Epidermal melanocyte (primary cell): ENCODE results near the gene OCM.

GRCh38 chr7:5425523-5426215, 2.0 kb upstream of the TNRC18 start:
- RRBS, result 1% methylated on average over 12 of the region's 38 CpGs

DNA sequence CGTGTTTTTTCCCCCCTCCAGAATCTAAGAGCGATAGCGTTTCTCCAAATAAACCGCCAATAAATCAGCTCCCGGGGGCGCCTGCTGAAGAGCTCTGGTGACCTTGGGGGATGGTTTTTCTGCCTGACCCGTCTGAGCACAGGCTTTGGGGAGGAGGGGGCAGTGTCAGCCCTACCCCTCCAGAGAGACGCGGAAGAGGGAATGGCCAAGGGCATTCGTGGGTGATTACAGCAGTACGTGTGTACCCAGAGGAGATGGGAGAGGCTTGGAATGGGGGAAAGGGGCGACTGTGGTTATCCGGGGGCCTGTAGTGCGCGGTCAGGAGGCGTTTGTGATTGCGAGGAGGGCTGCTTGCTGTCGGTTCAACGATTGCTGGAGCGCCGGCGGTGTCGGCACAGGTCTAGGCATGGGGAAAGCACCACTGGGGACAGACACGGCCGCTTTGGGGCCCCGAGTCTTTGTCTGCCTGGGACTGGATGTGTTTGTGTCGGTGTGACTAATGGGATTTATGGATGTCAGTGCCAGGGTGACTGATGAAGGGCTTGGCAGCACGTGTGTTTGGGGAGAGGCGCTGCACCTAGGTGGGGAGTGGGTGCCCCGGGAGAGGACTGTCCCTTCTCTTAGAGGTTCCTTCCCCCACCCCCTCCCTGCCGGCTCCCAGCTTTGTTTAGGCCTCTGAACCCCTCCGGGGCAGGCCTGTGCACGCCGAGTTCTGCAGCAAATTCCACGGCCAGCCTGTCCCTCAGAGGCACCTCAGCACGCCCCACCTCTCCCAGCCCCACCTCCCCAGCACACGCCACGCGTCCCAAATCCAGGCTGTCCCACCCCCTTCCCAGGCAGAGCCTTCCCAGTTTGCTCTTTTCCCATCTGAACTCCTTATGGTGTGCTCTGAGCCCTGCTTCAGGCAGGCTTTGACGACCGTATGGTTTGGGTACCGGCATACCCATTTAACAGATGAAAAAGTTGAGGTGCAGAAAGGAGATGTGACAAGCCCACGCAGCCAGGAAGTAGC, 6.2 kb upstream of the TNRC18 start:
- RRBS, result 36% methylated on average over 11 of the region's 43 CpGs

DNA sequence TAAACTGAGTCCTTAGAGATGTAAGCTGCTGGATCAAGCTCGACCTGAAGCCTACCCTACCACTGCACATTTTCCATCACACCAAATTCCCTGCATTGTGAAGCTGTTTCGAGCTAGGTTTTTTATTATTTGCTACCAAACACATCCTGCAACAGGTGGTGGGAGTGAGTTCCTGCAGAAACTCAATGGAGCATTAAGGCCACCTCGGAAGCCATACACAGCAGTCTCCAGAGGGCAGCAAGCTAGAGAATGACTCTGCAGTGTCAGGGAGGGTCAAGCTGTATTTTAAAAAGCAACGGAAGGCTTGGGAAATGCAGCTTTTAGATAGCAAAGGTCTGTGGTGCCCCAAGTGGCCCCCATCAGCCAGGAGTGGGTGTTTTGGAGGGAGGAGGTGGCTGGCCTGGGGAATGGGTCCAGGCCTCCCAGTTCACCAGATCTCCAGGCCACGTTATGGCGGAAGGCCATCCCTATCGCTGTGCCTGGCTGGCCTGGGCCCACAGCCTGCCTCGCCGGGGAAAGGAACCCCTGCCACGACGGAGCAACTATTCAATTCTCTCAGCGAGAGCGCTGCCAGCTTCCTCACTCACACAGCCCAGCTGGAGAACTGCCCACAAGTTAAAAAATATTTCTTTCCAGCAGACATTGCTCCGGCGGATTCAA, 33.9 kb upstream of the TNRC18 start:
- RRBS, result no CpG with 5 or more reads among the region's 15 CpGs

DNA sequence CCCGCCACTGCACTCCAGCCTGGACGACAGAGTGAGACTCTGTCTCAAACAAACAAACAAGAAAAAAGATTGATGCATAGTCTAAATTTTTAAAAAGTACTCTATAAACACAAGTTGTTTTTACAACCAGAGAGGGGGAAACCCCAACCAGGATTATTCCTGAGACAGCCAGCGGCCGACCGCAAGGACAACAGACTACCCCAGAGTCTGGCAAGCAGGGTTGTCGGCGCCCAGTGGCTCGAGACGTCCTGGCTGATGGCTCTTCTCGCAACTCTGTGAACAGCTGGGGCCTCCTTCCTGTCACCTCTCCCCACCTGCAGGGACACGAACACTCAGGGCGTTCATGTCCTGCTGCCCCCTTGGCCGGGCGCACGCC, 23.7 kb downstream of the FBXL18 start:
- RRBS, result no CpG with 5 or more reads among the region's 15 CpGs

GRCh38 chr7:5532414-5533339, 2.3 kb upstream of the ACTB start:
- RRBS, result no CpG with 5 or more reads among the region's 23 CpGs

- RRBS, result no CpG with 5 or more reads among the region's 12 CpGs
These were observed 28.3 kb upstream of the ACTB start for GRCh38 chr7:5558587-5559310.

GRCh38 chr7:5629970-5630448, 37.4 kb downstream of the FSCN1 start:
- RRBS, result no CpG with 5 or more reads among the region's 6 CpGs

- RRBS, result no CpG with 5 or more reads among the region's 18 CpGs
These were observed 89.3 kb downstream of the RNF216 start for GRCh38 chr7:5691885-5692872.

- RRBS, result no CpG with 5 or more reads among the region's 14 CpGs
These were observed 12.9 kb upstream of the RNF216 start for GRCh38 chr7:5794344-5794783.

GRCh38 chr7:5834321-5834863, 46.2 kb upstream of the OCM start:
- RRBS, result no CpG with 5 or more reads among the region's 11 CpGs

DNA sequence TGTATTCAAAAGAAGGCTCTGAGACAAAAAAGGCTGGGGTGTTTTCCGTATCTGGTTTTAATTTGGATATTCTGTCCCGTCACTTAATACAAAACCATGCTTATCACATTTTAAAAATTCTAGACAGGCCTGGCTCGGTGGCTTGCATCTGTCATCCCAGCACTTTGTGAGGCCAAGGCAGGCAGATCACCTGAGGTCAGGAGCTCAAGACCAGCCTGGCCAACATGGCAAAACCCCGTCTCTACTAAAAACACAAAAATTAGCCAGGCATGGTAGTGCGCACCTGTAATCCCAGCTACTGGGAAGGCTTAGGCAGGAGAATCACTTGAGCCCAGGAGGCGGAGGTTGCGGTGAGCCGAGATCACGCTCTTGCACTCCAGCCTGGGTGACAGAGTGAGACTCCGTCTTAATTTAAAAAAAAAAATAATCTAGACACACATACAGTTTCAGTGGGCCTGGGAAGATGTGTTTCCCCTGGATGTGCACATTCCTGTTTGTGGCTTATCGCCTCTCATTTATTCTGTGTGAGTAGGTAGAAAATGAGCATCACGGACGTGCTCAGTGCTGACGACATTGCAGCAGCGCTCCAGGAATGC, at the start of gene OCM:
Gene OCM (plus strand): TSS at position 448 of the 596 bp plus-strand sequence.
- RRBS, result no CpG with 5 or more reads among the region's 15 CpGs

DNA sequence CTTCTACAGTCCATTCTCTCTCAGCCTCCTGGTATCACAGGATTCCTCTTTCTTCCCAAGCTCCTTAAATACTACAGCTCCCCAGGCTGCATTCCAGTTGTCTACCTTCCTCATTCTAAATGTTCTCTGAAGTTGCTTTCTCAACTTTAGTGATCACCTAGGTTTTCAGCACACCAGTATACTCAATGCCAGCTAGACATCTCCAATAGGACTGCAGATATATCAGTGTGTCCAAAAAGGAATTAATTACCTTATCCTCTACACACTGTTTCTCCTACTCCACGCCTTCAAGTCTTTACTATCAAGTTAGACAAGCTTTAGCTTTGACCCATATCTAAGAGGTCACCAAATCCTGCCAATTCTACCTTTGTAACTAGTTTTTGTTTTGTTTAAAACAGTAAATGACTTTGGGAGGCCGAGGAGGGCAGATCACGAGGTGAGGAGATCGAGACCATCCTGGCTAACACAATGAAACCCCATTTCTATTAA, 39.4 kb downstream of the CYTH3 start:
- RRBS, result no CpG with 5 or more reads among the region's 4 CpGs

- RRBS, result 5% methylated on average over 15 of the region's 53 CpGs
These were observed 788 bp downstream of the CYTH3 start for GRCh38 chr7:6271438-6272233.

DNA sequence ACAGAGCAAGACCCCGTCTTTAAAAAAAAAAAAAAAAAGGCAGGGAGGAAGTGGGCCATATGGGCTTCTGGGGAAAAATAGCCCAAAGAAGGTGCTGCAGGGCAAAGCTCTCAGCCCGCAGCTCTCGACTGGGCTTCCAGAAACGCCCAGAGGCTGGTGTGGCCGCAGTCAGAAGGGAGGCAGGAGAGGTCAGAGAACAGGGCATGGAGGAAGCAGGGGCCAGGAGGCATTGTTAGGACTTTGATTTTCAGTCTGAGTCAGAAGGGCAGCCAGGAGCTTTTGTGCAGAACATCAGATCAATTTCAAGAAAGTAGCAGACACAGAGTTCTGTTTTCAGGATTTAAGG, 35.3 kb upstream of the CYTH3 start:
- RRBS, result no CpG with 5 or more reads among the region's 5 CpGs

- RRBS, result no CpG with 5 or more reads among the region's 8 CpGs
These were observed 7.0 kb downstream of the KDELR2 start for GRCh38 chr7:6476608-6477631.

DNA sequence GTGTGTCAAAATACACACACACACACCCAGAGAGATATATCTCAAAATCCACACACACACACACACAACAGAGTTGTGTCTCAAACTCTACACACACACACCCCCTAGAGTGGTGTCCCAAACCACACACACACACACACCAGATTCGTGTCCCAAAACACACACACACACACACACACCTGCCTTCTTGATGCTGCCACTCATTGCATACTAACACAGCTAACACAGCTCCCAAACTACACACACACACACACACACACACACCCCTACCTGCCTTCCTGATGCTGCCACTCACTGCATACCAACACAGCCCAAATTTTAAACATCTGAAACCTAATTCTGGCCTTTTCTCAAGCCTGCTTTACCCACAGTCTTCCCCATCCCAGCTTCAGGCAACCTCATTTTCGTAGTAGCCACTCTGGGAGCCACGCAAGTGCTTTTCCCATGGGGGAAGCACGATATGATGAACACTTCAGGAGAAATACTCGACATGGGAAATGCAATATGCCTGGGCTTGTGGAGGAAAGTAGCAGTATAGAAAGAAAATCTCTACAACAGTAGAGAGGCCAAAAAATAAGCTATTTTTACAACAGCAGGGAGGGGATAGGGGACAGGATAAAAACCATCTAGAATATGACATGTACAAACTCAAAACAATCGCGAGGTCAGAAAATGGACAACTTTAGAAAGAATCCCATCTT, 3.8 kb downstream of the ZNF12 start:
- RRBS, result no CpG with 5 or more reads among the region's 7 CpGs

DNA sequence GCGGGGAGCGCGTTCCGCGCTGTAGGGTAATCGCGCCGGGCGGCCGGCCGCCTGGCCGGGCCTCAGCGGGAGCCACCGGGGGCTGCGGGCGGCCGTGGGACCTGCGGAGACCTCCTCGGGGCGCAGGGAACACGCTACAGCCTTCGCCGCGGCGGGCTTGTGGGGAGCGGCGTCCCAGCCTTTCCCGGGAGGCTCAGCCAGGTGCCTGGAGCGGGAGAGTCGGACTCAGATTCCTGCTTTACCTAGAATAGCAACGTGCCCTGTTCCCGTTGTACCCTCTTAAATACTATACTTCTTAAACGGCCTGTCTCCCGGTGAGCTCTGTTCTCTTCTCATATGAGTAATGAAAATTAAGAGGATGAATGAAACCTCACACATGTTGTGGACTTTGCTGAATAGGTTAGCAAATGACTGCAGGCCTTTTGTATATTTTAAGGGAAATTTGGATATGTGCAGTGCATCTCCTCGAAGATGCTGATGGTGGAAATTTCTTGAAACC, 536 bp downstream of the MIOS start:
- RRBS, result 2% methylated on average over 18 of the region's 35 CpGs

- RRBS, result no CpG with 5 or more reads among the region's 24 CpGs
These were observed 715 bp upstream of the UMAD1 start for GRCh38 chr7:7639805-7640268.

- RRBS, result no CpG with 5 or more reads among the region's 9 CpGs
These were observed 40.8 kb upstream of the RPA3 start for GRCh38 chr7:7759081-7759826.

DNA sequence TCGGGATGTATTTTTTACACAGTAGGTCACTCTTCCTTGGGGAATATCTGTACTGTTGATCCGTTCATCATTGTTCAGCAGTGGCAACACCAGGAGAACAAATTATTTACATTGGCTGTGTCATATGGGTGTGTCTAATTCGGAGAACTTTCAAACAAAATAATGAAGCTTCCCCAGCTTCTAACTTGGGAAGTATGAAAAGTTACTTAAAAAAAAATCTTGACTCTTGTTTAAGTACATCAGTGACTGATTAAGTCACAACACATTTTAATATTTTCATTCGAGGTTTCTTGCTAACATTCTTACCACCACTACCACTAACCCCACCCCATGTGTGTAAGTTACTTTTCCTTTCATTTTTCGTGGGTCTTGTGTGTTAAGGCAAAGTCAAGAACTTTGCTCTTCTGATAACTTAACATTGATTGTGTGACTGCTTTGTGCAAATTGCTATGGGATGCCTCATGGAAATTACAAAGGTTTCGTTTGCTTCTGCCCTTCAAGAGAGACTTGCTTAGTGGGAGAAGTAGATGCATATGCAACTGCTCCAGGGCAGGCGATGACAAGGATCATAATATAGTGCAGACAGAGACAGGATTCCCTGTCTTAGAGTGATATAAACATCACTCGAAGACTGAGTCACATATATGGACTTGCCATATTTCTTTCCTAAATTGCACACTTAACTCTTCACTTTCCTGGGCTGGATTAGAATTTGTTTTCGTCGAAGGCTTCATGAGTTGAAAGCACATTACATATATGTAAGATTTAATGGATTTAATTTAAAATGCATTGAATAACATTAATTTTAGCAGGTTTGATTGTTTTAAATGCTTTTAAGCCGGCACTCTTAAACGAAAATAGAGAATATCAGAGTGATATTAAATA, 43.9 kb upstream of the RPA3 start:
- RRBS, result no CpG with 5 or more reads among the region's 12 CpGs